Heart (tissue), 3 donors: ENCODE data around the gene FBXW5.

GRCh38 chr9:136530293-136531065 is 15.4 kb downstream of the NOTCH1 start:
- RAMPAGE, long total RNA, 2 experiments, result no peak in any of the 2 experiments

DNA sequence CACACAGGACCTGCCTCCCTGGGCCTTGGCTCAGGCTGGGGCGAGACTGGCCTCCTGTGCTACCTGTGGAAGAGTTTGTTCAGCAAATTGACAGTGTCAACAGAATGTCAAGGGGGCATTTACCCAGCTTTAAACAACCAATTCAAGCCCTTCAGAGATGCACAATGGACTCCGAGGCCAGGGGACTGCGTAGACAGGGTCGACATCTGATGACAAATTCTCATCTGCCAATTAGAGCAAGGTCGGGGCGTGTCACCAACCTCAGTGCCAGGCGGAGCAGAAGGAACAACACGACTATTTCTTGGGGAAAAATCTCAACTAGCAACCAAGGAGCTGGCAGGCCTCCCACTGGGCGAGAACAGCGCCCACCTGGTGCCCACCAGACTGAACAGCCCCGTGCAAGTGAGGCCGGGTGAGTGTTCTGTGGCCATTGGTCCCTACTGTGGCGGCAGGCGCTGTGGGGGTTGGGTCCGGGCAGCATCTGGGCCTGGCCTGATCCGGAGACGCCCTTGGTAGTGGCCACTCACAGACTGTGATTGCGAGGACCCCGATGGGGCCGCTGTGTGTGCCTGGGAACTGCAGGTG is 11.6 kb downstream of the NOTCH1 start:
- RAMPAGE, long total RNA, 2 experiments, result no peak in any of the 2 experiments

DNA sequence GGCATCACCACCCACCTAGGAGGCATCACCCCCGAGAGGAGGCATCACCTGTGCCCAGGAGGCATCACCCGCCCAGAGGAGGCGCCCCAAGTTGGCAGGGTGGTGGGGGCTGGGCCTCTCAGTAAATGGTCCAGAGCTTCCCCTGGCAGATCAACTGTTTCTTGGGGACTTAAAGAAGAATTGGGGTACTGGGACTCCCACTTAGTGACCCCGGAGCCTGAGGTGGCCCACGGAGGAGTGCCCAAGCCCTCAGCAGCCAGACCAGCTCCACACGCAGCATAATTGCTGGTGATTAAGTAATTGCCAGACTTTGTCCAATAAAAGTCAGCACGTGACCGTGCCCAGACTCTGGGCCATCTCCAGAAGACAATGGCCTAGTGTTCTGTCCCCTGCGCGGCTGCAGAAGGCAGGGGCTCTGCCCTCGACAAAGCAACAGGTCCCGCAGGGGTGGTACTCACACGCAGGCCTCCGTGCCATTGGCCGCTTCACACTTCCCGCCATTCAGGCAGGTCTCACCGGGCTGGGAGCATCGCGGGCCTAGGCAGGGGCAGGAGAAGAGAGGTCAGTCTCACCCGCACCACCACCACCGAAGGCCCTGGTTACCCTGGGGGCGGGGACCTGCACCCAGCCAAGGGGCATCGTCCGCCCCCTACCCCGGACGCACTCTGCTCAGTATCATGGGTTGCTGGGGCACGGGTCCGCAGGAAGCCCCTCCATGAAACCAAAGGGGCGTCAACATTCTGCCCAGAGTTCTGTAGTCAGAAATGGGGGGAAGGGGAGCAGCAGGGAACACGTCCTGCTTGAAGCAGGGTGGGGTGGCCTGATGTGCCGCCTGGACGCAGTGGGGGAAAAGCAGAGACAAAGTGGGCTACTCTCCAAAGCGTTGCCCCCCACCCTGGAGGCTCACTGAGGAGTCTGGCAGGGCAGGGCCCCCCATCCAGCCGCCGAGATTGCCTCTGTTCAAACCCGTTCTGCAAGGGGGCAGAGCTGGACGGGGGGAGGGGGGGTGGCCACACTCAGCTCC is 2.0 kb downstream of the NOTCH1 start:
- RAMPAGE, long total RNA, 2 experiments, result no peak in any of the 2 experiments

DNA sequence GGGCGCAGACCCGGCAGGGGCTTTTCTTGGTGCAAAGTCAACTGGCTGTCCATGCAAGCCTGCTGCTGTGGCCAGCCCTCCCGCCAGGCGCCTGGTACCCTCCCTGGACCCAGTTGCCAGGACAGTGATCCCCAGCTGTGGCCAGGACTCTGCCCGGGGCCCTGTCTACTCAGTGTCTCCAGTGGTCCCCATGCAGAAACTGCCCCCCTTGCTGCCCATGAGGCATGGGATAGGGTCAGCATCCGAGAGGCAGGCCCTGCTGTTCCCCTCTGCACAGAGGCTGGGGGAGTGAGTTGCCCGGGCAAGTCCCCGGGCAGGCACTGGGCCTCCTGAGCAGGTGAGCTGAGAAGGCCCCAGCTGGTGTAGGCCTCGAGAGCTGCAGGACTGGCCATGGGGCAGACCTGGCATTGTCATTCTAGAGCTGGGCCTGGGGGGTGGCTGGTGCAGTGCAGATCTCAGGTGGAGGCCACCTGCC is 4.5 kb upstream of the NOTCH1 start:
- RAMPAGE, long total RNA, 2 experiments, result no peak in any of the 2 experiments

GRCh38 chr9:136588606-136588945 is 42.7 kb upstream of the NOTCH1 start:
- RAMPAGE, long total RNA, 2 experiments, result no peak in any of the 2 experiments

DNA sequence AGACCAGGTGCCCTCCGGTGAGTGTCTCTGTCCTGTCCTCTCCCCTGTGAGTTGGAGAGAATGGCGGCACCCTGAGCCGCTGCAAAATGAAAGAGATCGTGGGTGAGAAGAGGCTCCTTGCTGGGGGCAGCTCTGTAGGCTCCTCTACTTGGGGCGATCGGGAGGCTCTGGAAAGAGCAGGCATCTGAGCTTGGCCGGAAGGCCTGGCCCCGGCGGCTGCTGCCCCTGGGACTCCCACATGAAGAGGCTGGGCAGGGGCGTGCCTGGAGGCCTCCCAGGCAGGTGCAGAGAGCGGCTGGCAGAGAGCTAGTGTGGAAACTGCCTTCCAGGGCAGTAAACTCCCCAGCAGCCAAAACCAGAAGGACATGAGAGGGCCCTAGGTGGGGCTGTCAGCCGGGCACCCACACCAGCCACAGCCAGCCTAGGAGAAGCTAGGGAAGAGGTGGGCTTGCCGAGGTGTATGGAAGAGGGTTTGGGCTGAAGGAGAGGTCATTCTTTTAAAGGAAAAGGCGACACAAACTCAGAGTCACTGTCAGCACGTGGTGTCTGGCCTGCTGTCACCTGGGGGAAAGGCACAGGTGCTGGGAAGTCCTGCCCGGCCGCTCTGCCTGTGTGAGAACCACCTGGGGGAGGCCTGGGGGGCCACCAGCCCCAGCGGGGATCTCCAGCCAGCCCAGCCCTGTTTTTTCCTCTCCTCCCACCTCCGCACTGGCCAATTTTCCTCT is 44.9 kb upstream of the EGFL7 start:
- RAMPAGE, long total RNA, 2 experiments, result no peak in any of the 2 experiments

DNA sequence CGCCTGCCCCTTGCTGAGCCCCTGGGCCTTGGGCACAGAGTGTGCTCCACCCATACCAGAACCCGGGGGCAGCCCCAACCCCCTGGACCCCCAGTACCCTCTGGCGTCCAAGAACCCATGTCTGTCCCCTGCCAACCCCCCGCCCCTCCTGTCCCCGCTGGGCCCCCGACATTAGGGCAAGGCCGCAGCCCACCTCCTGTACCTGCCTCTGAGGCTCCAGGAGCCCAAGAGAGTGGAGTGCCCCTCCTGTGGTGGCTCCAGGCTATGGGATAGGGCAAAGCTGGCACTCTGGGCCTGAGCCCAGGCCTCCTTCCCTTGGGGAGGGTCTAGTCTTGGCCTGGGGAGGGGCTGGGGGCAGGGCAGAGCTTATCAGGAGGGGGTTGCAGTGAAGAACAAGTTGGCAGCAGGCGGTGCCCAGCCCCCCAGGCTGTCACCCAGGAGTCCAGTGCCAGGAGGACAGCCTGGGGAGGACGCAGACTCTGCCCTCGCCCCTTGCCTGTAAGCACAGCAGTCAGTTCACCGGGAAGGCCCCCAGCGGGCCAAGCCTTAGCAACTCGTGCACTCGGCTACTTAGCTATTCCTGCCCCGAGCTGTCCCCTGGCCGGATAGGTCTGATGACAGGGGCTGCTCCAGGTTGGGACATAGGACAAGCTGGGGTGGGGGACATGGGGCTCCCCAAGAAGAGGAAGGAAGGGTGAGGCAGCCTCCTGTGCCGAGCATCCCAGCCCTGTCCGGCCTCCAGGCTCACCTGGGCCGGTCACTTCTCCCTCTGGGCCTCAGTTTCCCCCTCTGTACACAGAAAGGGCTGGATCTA is 2.4 kb upstream of the EGFL7 start:
- RAMPAGE, long total RNA, 2 experiments, result no peak in any of the 2 experiments

- RAMPAGE, long total RNA, 2 experiments, result no peak in any of the 2 experiments
Observed at GRCh38 chr9:136664775-136665349, 2.1 kb downstream of the EGFL7 start.

DNA sequence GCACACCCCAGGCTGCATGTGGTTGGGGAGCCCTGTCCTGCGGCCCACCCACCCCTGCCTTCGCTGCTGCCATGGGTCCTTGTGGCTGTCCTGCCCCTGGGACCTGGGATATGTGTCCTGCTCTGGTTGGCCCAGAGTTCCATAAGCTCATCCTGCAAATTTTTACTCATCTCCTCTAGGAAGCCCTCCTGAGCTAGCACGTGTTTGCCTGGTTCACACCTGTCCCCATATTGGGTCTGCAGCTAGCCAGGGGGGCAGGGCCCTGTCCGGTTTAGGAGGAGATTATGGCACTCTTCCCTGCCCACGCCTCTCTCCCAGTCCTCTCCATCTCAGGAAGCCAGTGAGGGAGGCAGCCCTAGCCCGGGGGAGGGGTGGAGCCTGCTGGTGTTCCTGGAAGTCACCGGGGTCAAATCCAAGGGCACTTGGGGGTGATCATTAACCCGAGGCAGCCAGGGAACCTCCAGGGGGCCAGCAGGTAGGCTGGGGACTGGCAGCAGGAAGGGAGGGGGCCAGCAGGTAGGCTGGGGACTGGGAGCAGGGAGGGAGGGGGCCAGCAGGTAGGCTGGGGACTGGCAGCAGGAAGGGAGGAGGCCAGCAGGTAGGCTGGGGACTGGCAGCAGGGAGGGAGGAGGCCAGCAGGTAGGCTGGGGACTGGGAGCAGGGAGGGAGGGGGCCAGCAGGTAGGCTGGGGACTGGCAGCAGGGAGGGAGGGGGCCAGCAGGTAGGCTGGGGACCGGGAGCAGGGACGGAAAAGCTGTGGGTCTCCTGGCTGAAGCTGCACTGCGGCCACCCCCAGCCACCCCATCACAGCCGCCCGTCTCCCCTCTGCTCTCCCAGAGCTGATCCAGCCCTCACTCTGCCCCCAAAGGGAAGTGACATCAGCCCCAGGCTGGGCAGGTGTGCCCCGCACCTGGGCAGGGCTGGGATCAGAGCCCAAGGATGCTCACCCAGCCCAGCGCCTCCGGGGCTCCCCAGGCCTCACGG is 12.1 kb downstream of the AGPAT2 start:
- RAMPAGE, long total RNA, 2 experiments, result no peak in any of the 2 experiments

DNA sequence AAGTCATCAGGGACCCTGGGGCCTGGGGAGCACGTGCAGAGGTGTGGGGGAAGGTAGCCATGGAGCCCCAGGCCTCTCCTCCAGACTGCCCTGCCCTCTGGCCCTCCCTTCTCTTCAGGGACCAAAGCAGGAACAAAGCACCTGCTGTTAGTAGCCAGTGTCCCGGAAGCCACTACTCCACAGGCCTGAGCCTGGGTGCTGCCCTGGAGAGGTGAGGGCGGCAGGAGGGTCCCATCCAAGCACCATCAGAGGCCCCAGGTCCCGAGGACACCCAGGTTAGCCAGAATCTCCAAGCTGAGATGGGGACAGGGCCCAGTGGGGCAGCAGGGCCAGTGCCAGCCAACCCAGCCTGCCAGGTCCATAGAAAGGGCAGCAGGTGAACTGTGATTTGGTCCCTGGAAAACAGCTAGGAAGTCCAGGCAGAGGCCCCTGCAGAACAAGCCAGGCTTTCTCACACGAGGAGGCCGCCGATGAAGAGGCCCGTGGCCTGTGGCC is 2.2 kb downstream of the AGPAT2 start:
- RAMPAGE, long total RNA, 2 experiments, result no peak in any of the 2 experiments

DNA sequence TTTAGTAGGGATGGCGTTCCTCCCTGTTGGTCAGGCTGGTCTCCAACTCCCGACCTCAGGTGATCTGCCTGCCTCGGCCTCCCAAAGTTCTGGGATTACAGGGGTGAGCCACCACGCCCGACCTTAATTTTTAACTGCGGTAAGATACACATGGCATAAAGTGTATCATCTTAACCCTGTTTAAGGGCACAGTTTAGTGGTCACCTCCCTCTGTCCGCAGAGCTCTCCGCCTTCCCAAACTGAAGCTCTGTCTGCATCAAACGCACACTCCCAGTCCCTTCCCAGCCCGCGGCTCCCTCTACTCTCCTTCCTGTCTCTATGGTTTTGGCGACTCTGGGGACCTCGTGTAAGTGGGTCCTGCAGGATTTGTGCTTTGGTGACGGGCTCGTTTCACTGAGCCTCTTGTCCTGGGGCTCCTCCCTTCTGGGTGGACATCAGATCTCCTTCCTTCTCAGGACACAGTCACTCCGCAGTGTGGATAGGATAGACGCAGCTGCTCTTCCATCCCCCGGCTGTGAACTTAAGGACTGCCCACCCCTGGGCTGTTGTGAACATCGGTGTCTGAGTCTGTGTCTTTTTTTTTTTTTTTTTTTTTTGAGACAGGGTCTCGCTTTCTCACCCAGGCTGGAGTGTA is 3.4 kb downstream of the DIPK1B start:
- RAMPAGE, long total RNA, 2 experiments, result no peak in any of the 2 experiments

GRCh38 chr9:136723109-136724409 is 11.2 kb downstream of the DIPK1B start:
- RAMPAGE, long total RNA, 2 experiments, result no peak in any of the 2 experiments

- RAMPAGE, long total RNA, 2 experiments, result start-site peak on the minus strand in 1 of 2 experiments, at chr9:136745848-136746194 at its widest, 28 to 313 reads per replicate
Observed at GRCh38 chr9:136745710-136746717, 2.3 kb downstream of the LCN6 start.

- RAMPAGE, long total RNA, 2 experiments, result no peak in any of the 2 experiments
Observed at GRCh38 chr9:136757144-136757343, 999 bp downstream of the LCN8 start.

DNA sequence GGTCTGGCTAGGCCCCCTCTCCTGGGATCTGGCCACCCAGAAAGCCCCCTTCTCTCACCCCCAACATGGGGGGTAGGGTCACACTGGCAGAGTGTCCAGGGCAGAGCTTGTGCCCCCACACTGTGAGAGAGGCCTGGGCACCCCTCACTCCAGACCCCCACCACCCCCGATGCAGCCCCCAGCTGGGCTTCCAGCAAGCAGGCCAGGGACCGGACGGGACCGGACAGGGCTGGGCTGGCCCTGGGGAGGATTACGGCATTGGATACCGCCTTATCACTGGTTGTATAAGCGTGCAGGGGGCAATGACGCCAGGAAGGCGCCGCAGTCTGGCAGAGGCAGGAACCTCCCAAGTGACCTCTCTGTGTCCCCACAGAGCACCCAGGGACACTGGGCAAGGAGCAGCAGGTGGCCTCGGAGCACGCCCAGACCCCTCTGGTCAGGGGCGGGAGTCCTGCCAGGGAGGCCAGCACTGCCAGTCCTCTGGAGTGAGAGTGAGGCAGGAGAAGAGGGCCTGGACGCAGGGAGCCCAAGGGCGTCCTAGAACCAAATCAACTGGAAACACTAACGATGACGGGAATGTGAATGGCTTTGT is 693 bp upstream of the LCN15 start:
- RAMPAGE, long total RNA, 2 experiments, result no peak in any of the 2 experiments

GRCh38 chr9:136801909-136802863 is 5.6 kb upstream of the RABL6 start:
- RAMPAGE, long total RNA, 2 experiments, result no peak in any of the 2 experiments

DNA sequence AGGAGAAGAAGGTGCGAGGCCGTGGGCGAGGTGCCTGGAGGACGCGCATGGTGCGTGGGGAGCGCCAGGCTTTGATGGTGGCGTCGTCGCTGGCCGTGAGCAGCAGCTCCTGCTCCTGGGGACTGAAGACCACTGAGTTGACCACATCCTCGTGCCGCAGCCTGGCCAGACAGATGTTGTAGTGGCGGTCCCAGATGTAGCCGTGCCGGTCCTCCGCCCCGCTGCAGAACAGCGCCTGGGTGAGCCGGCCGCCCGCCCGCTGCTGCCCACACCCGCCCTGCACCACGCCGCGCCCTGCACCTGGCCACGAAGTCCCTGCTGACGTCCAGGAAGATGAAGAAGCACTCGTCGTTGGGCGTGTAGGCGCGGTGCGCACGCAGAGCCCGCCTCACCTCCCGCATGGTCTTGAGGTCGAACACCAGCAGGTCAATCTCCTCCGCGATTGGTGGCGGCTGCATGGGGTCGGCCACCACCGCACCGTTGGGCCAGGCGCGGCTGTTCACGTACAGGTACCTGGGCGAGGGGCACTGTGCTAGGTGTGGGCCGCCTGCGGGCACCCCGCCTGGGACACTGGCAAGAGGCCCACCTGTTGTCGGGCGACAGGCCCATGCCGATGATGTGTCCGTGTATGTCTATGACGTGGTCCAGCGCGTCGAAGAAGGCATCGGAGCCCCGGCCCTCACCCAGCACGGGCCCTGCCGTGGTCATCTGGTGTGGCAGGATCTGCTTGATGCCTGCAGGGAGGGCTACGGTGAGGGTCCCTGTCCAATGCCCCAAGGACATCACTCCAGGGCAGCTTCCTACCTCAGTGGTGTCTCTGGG is 3.4 kb downstream of the FBXW5 start:
- RAMPAGE, long total RNA, 2 experiments, result no peak in any of the 2 experiments

DNA sequence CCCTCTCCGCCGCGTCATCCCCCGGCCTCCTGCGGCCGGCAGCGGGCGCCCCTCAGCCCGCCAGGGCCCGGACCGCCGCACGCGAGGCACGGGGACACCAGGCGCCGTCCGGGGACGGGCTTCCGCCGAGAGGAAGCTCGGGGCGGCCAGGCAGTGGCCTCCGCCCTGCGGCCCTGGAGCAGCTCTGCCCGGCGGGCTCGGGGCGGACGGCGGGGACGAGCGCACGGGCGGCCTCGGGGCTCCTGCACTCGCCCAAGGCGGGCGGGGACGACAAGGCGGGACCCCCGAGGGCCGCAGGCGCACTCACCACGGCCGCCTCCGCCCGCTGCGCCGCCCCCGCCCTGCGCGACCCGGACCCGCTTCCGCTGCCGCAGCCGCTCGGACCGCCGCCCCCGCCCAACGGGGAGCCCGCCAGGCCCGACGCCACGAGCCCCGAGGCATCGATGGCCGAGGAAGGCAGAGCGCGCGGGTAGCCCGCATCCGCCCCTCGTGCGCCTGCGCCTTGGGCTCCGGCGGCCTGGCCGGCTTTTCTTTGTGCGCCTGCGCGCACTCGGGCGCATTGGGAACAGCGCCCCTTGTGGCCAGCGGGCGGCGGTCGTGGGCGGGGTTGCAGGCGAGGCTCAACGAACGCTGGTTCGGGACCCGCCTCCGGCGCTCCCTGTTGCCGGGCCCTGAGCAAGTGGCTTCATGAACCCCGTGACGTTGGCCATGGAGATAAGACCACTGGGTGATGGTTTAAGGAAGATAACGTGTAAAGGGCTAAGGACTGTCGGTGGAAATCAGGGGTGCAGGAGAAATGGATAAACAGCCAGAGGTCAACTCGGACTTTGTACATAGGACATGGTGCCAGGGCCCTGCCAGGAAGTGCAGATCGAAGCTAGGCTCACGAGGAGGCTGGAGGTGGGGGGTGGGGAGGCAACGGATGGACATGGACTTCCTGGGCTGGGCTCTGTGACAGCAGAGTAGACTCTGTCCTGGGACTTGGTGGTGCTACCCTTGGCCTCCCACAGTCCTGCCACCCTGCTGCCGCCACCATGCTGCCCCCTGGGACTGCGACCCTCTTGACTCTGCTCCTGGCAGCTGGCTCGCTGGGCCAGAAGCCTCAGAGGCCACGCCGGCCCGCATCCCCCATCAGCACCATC is at the start of gene FBXW5:
FBXW5 (minus strand) TSS at position 452 of the 1,142 bp plus-strand sequence.
- RAMPAGE, long total RNA, 2 experiments, result start-site peak on the minus strand in 1 of 2 experiments, centred at position 348 of the sequence, 611 reads per replicate

GRCh38 chr9:136947866-136948422 is 2.9 kb downstream of the C8G start:
- RAMPAGE, long total RNA, 2 experiments, result no peak in any of the 2 experiments

GRCh38 chr9:136949139-136950318 is 2.5 kb upstream of the LCN12 start:
- RAMPAGE, long total RNA, 2 experiments, result start-site peak on the minus strand in 1 of 2 experiments, at chr9:136949863-136950099 at its widest, 5 to 11 reads per replicate